Non-pigmented ciliary epithelial cell (primary cell): ENCODE results near the genes C7, CCDC152, SELENOP and NIM1K.

DNA sequence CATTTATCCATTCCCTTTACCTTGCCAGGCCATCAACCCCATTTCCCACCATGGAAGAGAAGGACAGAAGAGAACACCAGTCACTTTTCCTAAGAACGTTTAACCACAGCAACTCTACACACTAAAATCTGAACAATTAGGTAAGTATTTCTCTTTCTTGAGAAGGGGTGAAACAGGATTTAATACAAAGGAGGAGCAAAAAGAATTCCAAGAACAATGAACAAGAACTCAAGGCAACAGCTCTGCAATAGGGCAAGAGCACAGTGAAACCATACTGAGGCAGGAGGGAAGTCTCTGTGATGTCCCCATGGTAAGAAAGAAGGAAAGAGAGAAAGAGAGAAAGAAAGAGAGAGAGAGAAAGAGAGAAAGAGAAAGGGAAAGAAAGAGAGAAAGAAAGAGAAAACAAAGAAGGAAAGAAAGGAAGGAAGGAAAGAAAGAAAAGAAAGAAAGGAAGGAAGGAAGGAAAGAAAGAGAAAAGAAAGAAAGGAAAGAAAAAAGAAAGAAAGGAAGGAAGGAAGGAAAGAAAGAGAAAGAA is 17.0 kb downstream of the PTGER4 start:
- RRBS, result no CpG with 5 or more reads among the region's 1 CpG

DNA sequence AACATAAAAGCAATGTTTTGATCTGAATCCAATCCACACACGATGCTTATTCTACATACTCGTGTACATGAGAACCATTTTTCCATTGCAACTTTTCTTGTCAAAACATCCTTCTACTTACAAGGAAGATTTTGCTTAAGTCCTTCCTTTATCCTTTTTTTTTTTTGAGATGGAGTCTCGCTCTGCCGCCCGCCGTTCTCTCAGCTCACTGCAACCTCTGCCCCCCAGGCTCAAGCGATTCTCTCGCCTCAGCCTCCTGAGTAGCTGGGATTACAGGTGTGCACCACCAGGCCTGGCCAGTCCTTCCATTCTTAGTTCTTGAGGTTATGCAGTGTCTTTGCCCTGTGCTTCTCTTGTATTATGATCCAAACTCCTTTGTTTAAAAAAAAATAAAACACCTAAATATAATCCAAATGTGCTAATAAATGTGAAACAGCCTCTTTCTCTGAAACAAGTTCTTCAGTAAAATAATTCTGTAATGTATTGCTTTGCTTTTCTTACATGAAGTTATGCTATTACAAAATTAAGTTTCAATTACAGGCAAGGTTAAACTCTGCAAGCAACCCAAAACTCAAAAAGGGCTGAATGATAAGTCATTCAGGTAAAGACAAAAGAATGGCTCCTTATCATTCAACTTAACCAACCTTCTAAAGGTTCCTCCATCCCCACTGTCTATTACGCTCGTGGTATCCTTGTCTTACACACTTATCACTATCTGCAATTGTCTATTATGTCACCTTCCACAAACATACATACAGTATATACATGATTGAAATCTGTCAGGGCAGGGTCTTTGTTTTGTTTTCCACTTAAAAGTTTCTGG is 7.2 kb downstream of the RPL37 start:
- RRBS, result no CpG with 5 or more reads among the region's 10 CpGs

GRCh38 chr5:40895079-40896211 is 13.9 kb upstream of the C7 start:
- RRBS, result no CpG with 5 or more reads among the region's 14 CpGs

DNA sequence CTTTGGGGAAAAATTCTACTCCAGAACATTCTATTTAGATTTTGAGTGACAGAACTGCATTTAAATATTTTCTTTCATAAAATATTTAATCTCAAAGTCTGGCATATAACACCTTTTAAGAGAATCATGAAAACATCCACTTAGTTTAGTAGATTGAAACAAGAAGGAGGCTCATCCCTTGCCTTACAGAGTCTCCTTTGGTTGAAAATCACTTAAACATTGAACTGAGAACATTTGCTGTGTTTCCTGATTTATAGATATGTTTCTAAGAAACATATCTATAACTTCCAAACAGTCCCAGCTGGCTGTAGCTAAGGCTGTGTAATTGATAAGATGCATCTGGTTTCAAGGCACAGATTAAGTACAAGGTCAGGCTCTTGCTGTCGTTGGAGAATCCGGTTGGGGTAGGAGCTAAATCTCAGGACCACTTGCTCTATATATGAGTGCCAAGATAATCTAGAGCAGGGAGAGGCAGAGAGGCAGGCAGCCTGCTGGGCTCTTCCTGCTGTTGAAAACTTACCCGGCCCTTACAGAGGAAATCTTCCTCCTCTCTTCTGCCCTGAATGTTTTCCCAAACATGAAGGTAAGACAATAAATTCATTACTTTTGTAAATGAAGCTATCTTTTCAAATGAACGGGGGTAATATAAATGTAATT is at the start of gene C7:
Gene C7, plus strand, starts transcription at position 464 of the 657 bp plus-strand sequence.
- RRBS, result no CpG with 5 or more reads among the region's 4 CpGs

DNA sequence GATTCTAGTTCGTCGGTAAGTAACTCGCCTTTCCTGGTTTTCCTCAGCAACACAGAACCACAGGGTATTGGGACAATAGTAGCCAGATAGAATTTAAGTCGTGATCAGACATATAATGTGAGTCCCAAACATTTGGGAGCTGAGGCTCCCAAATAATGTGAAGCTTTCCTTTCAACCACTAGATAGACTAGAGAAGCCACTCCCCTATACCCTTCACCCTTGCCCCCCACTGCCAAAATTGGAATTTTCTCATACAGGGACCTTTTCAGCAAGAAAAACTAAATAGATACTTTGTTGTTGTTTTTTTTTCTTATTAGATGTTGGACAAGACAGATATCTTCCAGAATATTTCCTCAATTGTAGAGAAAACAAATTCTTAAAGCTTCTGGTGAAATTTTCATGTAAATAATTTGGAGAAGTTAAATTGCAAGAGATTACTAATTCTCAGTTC is 1.9 kb downstream of the C6 start:
- RRBS, result no CpG with 5 or more reads among the region's 4 CpGs

GRCh38 chr5:41312507-41313344 is 99.4 kb upstream of the C6 start:
- RRBS, result no CpG with 5 or more reads among the region's 3 CpGs

- RRBS, result no CpG with 5 or more reads among the region's 2 CpGs
These were observed 91.8 kb downstream of the PLCXD3 start for GRCh38 chr5:41418518-41419163.

GRCh38 chr5:41509350-41510211 is 820 bp downstream of the PLCXD3 start:
- RRBS, result no CpG with 5 or more reads among the region's 36 CpGs

DNA sequence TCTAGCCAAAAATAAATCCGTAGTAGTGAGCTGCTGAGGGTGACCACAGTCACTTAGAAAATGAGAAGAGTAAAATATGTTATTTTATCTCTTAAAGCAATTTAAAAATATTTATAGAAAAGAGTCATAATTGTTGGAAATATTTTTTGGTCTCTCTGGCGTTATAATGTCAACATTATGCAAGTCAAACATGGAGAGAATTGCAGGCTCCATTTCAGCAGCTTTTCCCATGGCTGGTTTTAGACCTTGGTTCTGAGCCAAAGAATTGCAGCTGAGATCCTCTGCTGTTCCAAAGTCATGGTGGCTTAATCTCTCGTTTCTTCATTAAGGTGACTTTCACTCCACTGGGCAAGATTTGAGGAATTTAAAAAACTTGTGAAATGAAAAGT is 143.6 kb downstream of the GHR start:
- RRBS, result no CpG with 5 or more reads among the region's 3 CpGs

GRCh38 chr5:42756610-42757075 is at the start of gene CCDC152:
Gene CCDC152 (plus strand): TSS chr5:42756818.
- RRBS, result no CpG with 5 or more reads among the region's 19 CpGs

- RRBS, result no CpG with 5 or more reads among the region's 2 CpGs
These were observed 3.7 kb downstream of the SELENOP start for GRCh38 chr5:42807802-42808533.

DNA sequence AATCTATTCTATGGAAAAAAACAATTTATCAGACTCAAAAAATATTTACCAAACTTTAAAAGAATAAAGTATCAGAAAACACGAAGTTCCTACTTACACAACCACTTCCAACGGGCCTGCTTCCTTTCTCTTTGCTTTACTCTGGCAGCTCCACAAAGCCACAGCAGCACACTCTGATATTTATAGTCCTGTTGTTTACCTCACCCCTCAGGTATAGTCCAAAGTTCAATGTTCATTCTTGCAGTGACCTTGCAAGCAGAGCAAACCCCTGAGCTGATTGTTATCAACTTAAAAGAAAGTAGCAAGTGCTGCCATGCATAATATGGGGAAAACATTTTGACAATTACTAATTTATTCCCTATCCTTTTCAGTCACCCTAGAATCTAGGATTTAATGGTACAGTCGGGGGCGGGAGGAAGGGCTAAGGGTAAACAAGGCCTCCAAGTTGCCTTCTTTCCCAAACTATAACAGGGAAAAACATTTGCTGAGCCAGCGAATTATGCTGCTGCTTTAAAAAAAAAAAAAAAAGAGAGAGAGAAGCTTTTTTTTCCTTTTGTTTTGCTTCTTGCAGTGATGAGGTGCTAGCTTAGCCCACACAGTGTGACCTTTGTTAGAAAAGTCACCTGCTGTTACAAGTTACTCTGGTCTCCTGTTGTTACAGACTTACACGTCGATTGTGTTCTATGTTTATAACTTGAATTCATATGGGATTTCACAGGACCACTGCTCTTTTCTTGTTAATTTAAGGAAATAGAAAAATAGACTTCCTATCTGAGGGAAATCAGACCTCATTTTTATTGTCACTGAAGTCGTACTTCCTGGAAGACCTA is at the start of gene SELENOP:
Gene SELENOP, minus strand, starts transcription at position 154 of the 830 bp plus-strand sequence.
- RRBS, result no CpG with 5 or more reads among the region's 8 CpGs

DNA sequence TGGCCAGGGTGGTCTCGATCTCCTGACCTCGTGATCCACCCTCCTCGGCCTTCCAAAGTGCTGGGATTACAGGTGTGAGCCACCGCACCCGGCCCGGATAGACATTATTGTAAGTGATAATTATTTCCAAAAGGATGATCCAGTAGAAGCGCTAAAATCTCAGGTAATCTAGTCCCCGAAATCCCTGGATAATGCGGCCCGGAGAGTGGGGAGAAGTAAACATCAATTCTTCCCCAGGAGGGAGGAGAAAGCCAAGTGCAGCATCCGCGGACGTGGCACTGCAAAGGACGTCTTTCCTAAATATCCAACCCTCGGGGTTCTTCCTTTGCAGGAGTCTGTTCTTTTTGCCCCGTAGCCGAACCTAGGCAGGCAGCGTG is 33.1 kb downstream of the ANXA2R start:
- RRBS, result 33% methylated on average over 4 of the region's 18 CpGs

DNA sequence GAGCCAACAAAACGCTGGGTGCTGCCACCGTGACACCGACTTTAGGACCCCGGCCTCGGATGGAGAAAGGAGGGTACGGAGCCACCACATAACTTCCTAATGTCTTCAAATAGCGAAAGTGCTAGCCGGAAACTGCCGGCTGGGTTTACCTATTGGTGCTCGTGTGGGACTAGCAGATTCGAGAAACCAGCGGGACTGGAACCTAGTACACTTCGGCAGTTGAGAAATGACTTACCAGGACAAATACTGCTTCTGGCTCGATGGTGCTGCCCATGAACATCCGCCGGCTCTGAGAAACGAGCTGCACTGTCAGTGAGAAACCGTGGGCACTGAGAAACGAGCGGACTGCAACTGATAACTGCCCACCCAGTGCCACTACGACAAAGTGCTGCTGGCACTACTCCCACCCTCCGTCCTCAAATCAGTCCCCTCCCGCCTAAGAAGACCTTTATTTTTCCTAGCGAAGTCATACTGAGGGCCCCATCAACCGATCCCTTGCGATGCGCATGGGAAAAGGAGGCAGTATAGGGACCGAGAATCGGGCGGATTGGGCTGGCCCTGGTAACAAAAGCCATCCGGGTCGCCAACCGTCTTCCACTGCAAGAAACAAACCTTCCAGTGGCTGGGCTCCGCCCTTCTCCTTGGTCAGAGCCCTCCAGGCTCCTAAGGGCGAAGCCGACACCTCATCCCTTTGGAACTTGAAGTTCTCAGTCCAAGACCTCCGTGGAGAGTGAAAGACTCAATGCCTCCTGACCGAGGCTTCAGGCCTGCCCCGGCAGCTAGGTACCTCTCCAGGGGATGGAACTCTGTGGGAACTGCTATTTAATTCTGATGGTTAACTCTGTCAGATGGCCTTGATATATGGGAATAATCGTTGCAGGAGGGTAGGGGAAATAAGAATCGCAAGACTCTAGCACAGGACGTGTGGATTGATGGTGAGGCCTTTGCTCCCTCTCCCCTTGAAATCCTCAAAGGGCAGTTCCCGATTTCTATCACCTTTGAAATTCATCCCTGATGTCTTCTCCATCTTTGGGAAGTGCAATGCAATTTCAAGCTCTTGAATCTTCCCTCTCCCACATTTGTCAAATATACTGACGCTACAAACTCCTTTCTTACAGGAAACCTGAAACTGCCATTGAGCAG is 27.1 kb upstream of the ANXA2R start:
- RRBS, result 0% methylated on average over 5 of the region's 44 CpGs

GRCh38 chr5:43074502-43074982 is 34.4 kb upstream of the ANXA2R start:
- RRBS, result no CpG with 5 or more reads among the region's 12 CpGs

DNA sequence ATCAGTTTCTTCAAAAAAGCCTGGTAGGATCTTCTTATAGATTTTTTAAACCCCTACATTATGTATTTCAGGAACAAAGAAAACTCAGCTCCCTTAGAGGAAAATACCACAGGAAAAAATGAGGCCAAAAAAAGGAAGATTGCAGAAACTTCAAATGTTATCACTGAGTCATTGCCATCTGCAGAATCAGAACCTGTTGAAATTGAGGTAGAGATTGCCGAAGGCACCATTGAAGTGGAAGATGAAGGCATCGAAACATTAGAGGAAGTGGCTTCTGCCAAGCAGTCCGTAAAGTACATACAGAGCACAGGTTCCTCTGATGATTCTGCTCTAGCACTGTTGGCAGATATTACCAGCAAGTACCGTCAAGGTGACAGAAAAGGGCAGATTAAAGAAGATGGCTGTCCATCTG is 30.8 kb upstream of the NIM1K start:
- RRBS, result no CpG with 5 or more reads among the region's 4 CpGs

GRCh38 chr5:43191432-43192383 is at the start of gene NIM1K:
Gene NIM1K (plus strand): TSS chr5:43192225.
- RRBS, result 2% methylated on average over 11 of the region's 60 CpGs

DNA sequence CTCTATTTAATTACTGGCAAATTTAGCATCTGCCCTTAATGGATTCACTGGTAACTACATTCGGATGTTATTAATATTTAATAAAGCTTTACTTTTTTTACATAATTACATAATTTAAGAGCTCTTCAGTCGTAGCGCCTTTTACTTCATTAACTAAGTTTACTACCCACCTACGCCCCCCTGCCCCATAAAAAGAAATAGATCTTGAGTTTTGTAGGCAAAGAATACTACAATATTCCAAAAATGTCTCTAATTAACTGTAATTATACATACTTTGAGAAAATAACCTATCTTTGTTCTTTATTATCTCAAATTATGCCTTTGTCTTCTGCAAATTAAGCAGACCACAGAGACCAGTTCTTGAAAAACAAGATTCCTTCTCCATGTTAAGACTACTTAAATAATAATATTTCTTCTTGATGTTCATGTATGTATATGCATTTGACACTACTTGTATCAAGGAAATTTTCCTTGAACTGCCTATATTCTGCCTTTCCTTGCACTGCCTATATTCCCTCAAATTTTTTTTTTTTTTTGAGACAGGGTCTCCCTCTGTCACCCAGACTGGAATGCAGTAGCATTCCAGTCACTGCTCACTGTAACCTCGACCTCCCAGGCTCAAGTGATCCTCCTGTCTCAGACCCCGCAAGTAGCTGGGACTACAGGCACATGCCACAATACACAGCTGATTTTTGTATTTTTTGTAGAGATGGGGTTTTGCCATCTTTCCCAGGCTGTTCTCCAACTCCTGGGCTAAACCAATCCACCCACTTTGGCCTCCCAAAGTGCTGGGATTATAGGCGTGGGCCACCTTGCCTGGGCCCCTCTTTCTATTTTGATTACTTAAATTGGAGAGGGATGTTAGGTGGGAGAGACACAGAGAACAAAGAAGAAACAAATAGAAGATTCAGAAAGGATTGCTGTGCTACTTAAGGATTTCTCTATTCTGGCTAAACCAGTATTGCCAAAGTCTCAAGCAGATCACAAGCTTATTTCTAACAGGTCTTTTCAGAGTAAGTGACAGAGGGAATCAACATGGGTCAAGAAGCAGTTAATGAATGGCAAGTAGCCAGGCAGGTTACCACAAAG is 4.2 kb downstream of the HMGCS1 start:
- RRBS, result no CpG with 5 or more reads among the region's 7 CpGs

- RRBS, result no CpG with 5 or more reads among the region's 4 CpGs
These were observed 162.7 kb upstream of the MRPS30 start for GRCh38 chr5:44646015-44646454.

- RRBS, result no CpG with 5 or more reads among the region's 23 CpGs
These were observed 301.1 kb downstream of the PARP8 start for GRCh38 chr5:50967403-50968134.